Thoracic aorta (tissue), 1 donor: ENCODE results near the gene RGSL1.

- RAMPAGE, long total RNA, result no peak
Observed at GRCh38 chr1:182120769-182121321, 59.3 kb upstream of the ZNF648 start.

GRCh38 chr1:182145292-182145991 lies 83.9 kb upstream of the ZNF648 start:
- RAMPAGE, long total RNA, result no peak

GRCh38 chr1:182206785-182207247 lies 145.3 kb upstream of the ZNF648 start:
- RAMPAGE, long total RNA, result no peak

DNA sequence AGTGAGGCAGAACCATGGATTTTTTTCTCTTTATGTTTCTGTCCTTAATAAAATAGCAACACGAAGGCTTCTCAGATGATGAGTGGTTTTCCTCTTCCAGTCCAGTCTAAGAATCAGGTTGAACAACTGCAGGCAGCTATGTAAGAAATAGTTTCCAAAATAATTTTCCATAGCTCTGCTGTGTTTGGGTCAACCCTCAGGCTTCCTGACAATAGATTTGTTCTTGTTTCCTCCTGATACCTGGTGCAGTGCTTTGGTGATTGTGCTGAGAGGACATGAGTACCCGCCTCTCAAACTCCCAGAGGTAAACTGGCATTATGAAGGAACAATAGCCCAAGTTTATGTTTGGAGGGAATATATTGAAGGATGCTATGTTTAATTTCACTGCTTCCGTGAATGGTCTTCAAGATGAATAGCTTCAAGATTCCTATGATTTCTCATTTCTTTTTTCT lies 150.0 kb downstream of the GLUL start:
- RAMPAGE, long total RNA, result no peak

- RAMPAGE, long total RNA, result no peak
Observed at GRCh38 chr1:182382743-182383135, 8.9 kb downstream of the GLUL start.

DNA sequence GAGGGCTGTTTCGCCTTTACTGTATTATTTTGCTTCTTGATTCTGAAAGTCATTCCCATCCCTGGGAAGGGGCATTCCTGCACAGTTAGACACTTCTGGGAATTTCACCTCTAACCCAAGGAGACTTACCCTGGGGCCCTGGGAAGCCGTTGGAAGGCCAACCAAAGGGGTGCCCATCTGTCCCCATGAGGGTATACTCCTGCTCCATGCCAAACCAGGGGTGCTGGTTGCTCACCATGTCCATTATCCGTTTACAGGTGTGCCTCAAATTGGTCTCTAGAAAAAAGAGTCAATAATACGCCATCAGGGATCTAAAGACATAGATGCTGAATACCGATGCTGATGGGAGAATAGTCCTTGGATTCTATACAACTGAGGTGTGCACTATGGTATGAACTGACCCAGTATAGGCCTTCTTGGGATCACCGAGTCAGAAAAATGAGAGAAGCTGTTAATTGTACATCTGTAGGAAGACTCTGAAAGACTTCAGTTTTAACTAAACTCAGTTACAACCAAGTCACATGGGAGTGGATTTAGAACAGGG lies 5.4 kb downstream of the GLUL start:
- RAMPAGE, long total RNA, result no peak

GRCh38 chr1:182449999-182450429 lies at the start of gene RGSL1:
RGSL1 (plus strand) TSS chr1:182450146.
- RAMPAGE, long total RNA, result no peak

- RAMPAGE, long total RNA, result no peak
Observed at GRCh38 chr1:182615638-182615991, 11.4 kb upstream of the RGS16 start.

- RAMPAGE, long total RNA, result no peak
Observed at GRCh38 chr1:182722214-182722500, 37.8 kb upstream of the RGS8 start.

DNA sequence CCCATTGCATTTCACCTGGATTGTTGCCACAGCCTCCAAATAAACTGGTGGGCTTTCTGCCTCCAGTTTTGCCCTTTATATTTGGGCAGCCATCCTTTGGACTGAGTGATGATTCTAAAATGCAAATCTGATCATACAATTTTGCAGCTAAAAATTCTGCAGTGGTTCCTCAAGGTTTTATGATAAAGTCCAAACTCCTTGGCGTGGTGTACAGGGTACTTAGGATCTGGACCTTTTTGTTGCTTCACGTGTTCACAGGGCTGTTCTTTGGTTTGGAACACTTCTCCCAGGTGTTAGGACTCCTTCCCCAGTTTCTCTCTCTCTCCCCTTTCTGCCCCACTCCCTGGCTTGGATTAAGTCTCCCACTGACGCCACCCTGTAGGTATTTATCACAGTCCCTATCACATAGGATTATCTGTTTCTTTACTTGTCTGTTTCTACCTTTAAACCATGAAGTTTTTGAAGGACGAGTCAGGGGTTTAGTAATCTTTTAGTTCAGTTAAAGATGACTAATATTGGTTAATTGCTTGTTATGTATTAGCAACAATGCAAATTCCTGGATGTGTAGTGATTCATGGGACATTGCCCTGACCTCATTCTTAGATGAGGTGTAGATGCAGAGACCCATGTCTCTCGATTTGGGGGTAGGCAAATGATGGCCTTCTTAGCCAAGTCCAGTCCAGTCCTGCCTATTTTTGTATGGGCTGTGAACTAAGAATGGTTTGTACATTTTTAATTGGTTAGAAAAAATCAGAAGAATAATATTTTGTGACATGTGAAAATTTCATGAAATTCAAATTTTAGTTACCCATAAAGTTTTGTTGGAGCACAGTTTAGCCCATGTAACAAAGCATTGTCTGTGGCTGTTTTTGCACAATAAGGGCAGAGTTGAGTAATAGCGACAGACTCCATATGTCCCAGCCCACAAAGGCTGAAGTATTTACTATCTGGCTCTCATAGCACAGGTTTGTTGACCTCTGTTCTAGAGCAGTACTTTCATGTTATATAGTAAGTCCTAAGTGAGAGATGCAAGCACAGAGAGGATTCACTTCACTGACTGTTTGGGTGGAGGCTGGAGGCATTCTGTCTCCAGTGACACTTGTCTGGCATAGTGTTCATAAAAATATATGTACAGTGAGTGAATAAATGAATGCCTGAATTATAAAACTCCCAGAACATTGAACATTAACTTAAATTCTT lies 6.5 kb downstream of the LAMC1 start:
- RAMPAGE, long total RNA, result no peak

GRCh38 chr1:183121552-183122375 lies 64.3 kb upstream of the LAMC2 start:
- RAMPAGE, long total RNA, result no peak

GRCh38 chr1:183234208-183235049 lies 48.4 kb downstream of the LAMC2 start:
- RAMPAGE, long total RNA, result start-site peak on the plus strand at chr1:183234788-183235182, 10 reads

DNA sequence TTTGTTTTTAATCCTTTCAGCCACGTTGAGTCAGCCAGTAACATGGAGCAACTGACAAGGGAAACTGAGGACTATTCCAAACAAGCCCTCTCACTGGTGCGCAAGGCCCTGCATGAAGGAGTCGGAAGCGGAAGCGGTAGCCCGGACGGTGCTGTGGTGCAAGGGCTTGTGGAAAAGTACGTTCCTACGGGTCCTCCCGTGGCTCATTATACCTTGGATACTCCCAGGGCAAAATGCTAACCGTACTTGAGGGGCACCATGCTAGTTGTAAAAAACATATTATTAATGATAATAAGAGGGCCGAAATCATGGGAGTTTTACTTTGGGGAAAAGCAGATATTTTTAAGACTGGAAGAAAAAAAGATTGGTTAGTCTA lies 49.5 kb downstream of the LAMC2 start:
- RAMPAGE, long total RNA, result no peak

- RAMPAGE, long total RNA, result no peak
Observed at GRCh38 chr1:183272562-183272875, 86.5 kb downstream of the LAMC2 start.

DNA sequence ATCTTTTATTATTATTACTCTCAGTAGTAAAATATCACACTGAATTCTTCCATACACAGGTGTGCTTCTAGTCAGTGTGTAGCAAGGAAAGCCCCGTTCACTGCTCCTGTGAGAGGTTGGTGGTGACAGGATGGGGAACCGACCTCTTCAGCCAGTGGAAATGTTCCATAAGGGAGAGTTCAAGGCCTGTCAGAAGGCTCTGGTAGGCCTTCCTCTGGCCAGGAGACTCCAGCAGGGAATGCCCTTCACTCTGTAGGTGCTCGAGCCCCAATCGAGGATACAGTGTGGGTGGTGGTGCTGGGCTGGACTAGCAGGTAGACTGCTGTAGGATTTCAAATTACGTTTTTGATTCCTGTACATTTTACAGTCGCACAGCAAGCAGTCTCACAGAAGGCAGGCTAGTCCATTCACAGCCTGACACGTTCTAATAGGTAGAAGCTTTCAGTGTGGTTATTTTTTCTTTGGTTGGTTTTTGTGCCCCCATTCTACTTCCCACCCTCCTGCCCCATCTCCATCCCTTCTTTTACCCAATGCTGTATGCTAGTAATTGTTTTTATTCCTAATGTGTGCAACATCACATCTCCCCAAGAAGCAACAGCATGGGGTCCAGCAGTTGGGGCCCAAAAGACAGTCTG lies 37.8 kb downstream of the NCF2 start:
- RAMPAGE, long total RNA, result no peak

DNA sequence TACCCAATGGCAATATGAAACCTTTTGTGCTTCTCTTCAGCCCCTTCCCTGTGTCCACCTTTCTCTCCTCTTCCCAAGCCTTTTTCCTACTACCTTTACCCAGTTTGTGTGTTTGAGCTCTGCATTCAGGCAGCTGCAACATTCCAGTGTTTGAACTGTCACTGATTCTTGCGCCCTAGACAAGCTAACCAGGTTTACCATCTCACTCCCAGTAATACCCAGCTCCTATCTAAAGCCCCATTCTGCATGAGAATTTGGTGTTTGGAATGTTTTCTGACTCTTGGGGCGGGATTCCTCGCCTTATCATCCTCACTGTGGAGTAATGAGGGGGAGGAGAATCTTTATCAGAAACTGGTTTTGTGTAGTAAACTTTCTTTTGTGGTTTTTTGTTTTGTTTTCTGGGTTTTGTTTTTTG lies 36.5 kb downstream of the NCF2 start:
- RAMPAGE, long total RNA, result no peak

DNA sequence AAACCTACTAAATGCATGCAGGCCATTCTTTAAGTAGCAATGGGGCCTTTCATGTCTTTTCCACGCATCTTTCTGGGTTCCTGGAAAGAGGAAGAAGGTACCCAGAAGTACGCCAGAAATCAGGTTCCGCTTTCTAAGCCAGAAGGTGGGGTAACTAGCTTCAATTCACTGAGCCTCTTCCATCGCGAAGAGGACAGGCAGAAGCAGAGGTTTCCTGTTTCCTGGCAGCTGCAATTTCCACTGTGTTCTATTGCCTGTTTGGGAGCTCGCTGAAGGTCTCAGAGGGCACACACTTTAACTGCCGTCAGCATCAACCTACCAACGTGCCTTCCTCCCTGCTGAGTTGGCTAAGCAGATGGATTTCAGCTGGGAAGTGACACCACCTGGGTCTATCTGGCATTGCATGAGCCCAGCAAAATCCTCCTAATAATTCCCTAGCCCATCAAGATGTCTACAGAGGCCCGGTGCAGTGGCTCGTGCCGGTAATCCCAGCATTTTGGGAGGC lies 10.0 kb downstream of the NCF2 start:
- RAMPAGE, long total RNA, result no peak

GRCh38 chr1:183600493-183601118 lies 10.3 kb upstream of the NCF2 start:
- RAMPAGE, long total RNA, result no peak

- RAMPAGE, long total RNA, result no peak
Observed at GRCh38 chr1:183634872-183635371, 661 bp downstream of the ARPC5 start.

GRCh38 chr1:183652559-183652992 lies 540 bp downstream of the APOBEC4 start:
- RAMPAGE, long total RNA, result no peak